LHCN-M2 (cell line): Measurements from ENCODE around the genes PROM2 and TRIM43B.

- RAMPAGE, long total RNA, result no peak
Measured at GRCh38 chr2:95274194-95274858, at the start of gene PROM2. Gene PROM2 (plus strand): TSS chr2:95274449.

GRCh38 chr2:95289635-95290497 is 7.3 kb upstream of the KCNIP3 start:
- RAMPAGE, long total RNA, result no peak

DNA sequence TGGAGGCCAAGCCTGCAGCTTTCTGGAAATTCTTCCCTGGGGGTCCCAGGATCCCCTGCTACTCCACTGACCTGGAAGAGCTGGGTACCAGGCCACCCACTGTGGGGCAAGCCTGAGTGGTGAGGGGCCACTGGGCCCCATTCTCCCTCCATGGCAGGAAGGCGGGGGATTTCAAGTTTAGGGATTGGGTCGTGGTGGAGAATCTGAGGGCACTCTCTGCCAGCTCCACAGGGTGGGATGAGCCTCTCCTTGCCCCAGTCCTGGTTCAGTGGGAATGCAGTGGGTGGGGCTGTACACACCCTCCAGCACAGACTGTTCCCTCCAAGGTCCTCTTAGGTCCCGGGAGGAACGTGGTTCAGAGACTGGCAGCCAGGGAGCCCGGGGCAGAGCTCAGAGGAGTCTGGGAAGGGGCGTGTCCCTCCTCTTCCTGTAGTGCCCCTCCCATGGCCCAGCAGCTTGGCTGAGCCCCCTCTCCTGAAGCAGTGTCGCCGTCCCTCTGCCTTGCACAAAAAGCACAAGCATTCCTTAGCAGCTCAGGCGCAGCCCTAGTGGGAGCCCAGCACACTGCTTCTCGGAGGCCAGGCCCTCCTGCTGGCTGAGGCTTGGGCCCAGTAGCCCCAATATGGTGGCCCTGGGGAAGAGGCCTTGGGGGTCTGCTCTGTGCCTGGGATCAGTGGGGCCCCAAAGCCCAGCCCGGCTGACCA is 17.8 kb upstream of the FAHD2A start:
- RAMPAGE, long total RNA, result no peak

GRCh38 chr2:95484624-95484967 is at the start of gene TRIM43B:
Gene TRIM43B (minus strand): TSS chr2:95484754.
- RAMPAGE, long total RNA, result no peak

- RAMPAGE, long total RNA, result no peak
Measured at GRCh38 chr2:95698179-95698639, 106.4 kb downstream of the TRIM43 start.

DNA sequence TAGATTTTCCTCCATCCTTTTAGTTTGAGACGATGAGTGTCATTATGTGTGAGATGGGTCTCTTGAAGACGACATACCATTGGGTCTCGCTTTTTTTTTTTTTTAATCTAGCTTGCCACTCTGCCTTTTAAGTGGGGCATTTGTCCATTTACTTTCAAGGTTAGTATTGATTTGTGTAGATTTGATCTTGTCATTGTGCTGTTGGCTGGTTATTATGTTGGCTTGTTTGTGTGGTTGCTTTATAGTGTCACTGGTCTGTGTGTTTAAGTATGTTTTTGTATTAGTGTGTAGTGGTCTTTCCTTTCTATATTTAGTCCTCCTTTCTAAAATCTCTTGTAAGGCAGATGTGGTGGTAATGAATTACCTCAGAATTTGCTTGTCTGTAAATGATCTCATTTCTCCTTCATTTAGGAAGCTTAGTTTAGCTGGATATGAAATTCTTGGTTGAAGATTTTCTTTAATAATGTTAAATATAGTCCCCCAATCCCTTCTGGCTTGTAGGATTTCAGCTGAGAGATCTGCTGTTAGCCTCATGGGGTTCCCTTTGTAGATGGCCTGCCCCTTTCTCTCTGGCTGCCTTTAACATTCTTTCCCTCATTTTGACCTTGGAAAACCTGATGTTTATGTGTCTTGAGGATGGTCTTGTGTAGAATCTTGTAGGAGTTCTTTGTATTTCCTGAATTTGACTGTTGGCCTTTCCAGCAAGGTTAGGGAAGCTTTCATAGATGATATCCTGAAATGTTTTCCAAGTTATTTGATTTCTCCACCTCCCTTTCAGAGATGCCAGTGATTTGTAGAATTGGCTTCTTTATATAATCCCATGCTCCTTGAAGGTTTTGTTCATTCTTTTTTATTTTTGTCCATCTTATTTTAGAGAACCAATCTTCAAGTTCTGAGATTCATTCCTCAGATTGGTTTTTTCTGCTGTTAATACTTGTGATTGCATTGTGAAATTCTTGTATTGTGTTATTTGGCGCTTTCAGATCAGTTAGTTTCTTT is 164.2 kb downstream of the ANKRD36C start:
- RAMPAGE, long total RNA, result no peak

GRCh38 chr2:96184094-96184878 is 24.3 kb downstream of the STARD7 start:
- RAMPAGE, long total RNA, result no peak

DNA sequence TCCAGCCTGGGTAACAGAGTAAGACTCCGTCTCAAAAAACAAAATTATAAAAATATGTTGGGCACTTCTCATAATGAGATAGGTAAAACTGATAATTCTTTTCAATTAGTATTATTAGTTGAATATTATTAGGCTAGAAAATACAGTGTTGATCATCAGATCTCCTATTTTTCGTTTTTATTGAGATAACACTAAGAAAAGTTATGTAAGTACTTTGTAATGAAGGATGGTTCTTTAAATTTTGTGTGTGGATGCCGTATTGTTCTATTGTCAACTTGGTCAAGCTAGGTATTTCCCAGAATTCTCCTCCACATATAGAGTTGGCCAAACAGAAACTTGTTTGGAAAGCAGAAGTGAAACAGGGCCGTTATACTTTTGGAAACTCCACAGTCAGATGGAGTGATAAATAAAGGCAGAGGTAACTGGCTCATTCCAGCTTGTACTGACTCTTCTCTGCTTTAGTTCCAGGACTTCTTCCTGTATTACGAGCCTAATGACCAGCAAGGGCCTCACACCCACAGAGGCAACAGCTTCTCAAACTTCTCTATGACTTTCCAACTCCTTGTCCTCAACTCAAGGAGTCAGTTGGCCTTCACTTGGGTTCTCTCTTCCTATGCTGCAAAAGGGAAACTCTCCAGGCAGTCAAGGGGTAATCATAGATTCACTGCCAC is 16.4 kb upstream of the STARD7 start:
- RAMPAGE, long total RNA, result no peak

DNA sequence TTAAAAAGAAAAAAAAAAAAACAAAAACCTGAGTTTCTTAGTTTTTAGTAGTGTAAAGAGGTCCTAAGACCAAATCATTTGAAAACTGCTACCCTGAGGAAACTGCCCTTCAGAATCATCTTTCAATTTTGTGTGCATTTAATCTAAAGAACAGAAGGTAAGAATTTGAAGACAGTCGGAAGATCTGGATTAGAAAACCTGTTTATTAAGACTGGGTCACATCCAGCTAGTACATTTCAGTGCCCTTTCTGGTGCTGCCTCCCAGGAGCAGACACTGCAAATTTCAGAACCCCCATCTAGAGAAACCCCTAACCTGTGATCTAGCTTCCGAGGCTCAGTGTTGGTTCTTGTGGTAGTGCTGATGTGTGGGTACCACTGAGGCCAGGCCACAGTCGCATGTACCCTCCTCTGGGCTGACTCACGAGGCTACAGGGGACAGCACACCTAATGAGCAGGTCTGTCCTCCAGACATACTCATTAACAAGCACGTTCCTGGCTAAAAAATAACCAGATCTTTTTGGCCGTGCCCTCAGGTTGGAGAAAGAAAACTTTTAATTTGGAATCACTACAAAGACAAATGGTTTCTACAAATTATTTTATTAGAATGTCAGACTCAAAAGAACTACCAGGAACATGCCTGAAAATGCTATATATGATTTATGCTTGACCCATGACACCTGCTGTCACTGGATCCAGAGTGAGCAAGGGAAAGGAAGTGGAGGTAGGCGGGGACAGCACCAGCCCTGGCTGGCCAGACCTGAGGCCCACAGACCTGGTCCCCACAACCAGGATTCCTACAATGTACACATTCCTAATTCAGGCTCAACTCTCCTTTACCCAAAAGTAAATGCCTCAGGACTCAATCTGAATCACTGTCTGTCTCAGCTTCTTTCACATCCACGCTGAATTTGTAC is 8.4 kb downstream of the CIAO1 start:
- RAMPAGE, long total RNA, result no peak

DNA sequence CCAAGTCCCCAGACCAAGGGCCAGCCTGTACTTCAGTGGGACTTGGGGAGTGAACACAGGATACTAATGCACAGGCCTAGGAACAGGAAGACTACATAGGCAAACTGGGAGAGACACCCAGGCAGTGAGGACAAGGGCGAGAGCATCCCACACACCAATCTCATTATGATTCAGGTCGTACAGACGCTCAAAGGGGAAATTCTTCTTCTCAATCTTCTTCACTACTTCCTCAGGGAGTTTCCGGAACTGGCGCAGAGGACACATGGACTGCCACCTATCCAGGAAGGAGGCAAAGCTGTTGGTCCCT is 18.1 kb downstream of the SNRNP200 start:
- RAMPAGE, long total RNA, result no peak

- RAMPAGE, long total RNA, result no peak
Measured at GRCh38 chr2:96404840-96405471, 69.4 kb downstream of the NCAPH start.

GRCh38 chr2:96537796-96538615 is 1.5 kb downstream of the ARID5A start:
- RAMPAGE, long total RNA, result no peak

DNA sequence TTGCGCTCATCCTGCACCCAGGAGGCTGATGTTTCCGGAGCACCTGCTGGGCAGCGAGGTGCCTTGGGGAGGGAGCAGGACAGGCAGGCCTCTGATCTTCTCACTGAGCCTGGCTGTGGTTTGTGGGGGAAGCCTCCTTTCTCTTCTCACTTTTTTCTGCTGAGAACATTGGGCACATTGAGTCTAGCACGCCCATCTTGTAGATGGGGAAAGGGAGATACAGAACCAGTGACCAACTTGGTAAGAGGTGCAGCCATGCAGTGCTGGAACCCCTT is 2.4 kb downstream of the ARID5A start:
- RAMPAGE, long total RNA, result no peak

GRCh38 chr2:96539280-96539927 is 2.9 kb downstream of the ARID5A start:
- RAMPAGE, long total RNA, result no peak

- RAMPAGE, long total RNA, result no peak
Measured at GRCh38 chr2:96546947-96547212, 10.3 kb downstream of the ARID5A start.

DNA sequence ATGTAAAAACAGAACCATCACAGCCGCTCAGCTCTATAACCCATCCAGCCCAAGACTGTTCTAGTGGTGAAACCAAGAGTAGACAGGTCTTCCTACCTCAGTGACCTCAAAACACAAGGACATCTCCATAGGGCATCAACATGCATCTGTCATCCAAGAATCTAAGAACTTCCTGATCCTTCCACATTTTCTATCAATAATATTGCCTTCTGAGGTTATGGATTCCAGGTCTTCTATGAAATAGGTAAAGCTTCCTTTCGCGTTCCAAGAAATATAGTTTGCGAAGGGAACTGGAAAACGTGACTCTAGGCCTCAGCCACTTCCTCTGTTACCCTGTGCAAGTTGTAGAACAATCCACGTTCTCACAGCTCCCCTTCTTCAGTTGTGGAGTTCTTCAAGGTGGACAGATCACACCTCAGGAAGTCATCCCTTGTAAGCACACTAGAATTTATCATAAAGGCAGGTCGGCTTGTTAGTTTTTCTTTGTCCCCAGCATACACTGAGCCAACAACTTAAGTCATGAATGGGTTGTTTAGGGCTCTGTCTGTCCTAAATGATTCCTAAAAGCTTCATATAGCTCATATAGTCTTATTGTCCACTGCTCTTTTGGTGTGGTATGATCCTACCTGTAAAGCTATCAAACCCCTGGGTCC is 44.8 kb downstream of the KANSL3 start:
- RAMPAGE, long total RNA, result no peak

DNA sequence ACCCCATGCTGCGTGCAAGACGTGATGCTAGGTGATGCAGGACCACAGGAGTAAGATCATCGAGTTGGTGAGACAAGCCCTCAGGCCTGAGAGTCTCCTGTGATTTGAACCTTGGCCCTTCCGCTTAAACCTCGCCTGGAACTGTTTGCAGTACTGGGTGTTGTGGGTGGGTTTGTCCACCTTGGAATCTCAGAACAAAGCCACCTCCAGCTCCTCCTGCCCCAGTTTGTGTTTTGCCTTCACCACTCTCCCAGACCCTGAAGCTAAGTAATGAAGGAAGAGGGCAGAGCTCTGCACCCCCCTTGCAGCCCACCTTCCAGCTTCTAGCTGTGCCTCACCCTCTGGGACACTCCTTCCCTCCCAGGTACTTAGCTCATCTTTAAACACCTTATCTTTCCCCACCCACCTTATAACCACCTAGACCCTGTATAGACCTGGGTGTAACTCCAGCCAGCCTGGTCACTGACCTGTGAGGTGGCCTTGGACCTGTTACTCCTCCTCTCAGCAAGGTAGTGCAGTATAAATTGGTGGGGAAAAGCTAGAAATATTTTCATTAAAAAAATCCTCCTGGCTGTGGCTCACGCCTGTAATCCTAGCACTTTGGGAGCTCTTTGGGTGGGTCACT is 6.6 kb downstream of the CNNM4 start:
- RAMPAGE, long total RNA, result no peak

DNA sequence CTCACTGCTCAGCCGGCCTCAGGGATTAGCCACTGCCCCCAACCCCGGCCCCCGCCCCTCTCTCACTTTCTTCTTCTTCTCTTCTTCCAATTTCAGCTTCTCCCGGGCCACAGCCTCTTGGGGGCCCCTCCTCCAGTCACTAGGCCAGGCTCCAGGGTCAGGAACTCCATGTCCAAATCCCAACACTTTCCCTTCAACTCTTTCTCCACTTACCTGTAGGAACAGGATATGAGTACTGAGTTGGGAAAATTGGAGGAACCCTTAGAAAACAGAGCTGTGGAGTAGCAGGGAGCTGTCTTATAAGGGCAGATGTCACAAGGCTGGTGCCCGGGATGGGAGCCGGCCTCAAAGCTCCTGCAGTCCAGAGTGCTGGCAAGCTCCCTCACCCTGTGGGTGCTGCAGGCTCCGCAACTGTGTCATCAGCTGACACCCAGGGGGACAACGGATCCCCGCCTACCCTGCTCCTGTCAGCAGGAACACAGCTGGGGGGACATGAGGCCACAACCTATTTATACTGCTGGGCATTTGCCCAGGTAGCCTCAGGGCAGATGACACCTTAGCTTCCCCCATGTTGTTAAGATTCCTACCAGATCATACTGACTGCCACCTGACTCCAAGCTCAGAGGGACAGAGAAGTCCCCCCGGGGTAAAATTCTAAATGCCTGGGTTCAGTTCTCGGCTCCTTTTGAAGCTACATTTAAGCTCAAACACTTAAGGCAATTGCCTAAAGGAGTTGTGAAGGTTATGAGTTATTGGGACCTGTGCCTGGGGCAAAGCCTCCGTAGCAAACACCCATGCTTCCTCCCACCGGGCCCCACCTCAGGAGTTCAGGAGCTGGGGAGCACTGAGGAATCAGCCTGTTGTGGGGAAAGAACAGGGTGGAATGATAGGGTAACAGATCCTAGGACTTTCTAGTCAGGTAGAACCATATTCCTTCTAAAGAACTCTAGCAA is 1.2 kb downstream of the ANKRD23 start:
- RAMPAGE, long total RNA, result no peak

GRCh38 chr2:96878869-96879449 is 9.1 kb upstream of the SEMA4C start:
- RAMPAGE, long total RNA, result no peak

- RAMPAGE, long total RNA, result no peak
Measured at GRCh38 chr2:96882025-96882959, 12.4 kb upstream of the SEMA4C start.